T47D (cell line): ENCODE measurements around the gene RBM4.

DNA sequence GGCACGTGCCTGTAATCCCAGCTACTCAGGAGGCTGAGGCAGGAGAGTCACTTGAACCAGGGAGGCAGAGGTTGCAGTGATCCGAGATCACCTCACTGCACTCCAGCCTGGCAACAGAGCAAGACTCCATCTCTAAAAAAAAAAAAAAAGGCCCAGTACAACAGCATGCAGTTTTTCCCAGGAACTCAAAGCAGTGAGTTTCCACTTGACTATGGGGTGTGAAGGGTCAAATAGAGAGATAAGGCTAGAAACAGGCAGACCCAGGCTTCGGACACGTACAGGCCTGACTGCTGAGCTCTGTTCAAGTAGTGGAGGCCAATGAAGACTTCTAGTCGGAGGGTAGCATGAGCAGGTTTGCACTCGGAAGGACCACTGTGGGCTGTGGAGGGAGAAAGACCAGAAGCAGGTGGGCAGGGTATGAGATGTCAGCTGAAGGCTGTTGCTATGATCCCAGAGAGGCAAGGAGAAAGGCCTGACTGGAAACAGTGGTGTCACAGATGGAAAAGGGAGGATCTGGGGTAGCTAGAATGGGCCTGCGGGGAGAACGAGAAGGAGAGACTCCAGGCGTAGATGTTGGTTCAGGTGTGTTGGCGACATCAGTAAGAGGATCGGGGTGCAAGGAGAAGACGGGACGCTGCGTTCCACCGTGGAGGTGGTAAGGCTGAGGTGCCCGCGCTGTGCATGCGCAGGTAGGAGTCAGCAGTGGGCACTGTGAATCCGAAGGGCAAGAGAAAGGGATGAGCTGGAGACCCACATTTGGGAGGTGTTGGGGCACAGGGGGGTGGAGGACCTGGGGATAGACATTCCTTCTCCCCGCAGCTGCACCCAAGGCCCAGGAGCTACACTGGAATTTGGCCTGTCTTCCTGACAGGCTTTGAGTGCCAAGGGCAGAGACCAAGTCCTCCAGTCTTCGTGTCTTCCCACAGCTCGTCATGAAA lies 38.5 kb upstream of the KLC2 start:
- RRBS = no CpG with 5 or more reads among the region's 22 CpGs

DNA sequence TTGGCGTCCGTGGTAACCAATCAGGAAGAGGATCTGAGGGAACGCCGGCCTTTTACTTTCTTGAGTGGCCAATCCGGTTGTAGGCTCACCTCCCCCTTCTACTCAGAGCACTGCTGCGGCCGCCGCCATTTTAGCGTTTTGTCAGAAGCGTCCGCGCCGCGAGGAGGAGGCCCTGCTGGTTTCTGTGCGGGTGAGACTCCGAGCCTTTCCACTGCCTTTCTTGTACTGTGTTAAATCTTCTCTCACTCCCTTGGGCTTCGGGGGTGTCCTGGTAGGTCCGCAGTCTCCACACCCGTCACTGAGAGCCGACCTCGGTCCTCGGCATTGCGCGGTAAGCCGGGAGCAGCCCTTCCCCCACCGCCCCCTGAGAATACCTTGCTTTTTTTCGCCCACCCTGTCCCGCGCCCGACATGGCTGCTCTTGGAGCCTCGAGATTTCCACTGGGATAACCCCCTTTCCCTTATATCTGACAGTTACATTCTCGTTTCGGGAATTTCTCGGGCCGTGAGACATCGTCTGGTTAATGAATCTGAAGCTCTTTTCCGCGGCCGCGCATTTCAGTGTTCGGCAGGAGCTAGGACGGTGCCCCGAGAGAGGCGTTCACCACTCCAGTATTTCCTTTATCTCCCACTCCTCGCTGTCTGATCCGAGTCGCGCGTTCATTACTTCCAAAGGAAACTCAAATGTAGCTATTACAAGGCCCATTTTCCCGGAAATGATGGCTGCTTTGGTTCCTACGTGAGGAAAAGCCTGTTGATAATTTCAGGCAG lies at the start of gene RBM4:
Gene RBM4, plus strand, starts transcription at position 141 of the 770 bp plus-strand sequence.
- RRBS = 2% methylated on average over 4 of the region's 51 CpGs

DNA sequence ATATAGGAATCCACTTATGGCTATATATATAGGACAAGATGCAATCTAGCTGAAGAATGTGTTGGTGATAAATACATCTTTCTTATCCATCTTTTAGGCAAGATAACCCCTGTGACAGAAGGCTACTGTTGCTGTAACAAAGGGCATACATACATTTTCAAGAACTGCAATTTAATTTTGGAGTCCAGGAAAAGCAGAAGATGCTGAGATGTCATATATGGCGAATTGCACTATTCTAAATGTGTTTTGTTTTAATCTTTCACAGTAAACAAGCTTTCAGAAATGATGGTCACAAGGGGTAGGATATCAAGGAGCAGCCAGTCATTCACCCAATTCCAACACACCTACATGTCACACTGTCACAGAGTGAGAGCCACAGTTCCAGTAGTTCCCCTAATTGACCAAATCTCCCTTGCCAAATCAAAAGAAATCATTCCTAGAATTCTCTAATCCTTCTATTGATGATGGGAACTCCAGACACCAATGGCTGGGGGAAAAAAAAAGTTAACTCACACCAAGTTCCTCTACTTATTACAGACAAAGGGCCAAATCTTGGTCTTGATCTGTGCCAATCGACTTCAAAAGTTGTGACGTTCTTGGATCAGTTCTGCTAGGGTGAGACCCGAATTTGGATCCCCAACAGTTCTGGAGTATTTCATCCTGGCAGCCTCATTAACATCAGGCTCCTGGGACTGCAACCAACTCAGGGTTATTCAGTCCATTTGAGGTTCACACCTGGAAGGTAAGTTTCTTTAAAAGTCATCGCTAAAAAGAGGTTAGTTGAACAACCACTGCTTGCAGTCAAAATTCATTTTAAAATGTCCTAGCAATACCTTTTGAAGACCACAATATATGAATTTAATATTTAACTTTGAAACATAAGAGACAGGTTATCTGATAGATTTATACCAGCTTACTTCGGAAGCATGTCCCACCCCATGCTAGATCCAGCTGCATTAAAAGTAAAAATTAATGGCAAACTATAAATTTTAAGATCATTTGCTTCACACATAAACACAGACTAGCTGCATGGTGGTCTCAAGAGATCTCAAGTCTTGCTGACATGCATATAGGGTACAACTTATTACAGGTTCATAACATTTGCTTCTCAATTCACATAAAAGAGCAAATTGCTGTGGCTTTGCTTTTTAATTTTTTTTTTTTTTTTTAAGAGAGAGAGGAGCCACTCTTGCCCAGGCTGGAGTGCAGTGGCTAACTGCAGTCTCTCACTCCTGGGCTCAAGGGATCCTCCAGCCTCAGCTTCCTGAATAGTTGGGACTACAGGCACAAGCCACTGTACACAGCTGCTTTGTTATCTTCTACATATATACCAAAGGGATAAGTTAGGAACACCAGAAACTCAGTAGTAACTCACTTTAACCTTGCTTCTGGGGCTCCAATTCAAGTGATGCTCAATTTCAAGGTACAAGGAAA lies 11.4 kb downstream of the RBM4B start:
- RRBS = no CpG with 5 or more reads among the region's 6 CpGs

DNA sequence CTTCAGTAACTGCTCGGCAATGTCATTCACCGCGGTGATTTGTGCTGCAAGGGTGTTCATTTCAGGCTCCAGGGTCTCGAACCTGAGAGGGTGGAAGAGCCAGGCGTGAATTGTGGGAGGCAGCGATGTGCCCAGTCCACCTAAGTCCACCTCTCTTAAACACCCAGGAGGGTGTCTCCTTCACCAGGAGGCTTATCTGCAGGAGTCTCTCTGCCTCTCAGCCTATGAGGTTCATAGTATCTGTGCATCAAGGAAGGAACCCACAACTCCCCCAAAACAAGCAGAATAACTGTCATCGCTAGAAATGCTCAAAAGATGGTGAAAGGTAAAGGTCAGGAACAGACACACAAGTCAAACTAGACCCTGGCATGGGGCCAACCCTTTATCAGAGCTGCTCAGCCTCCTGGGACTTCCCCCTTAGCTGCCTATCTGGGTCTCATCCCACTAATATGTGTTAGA lies 24.0 kb upstream of the RBM4B start:
- RRBS = no CpG with 5 or more reads among the region's 7 CpGs

GRCh38 chr11:66708109-66708442 lies 20.9 kb downstream of the SPTBN2 start:
- RRBS = no CpG with 5 or more reads among the region's 19 CpGs

DNA sequence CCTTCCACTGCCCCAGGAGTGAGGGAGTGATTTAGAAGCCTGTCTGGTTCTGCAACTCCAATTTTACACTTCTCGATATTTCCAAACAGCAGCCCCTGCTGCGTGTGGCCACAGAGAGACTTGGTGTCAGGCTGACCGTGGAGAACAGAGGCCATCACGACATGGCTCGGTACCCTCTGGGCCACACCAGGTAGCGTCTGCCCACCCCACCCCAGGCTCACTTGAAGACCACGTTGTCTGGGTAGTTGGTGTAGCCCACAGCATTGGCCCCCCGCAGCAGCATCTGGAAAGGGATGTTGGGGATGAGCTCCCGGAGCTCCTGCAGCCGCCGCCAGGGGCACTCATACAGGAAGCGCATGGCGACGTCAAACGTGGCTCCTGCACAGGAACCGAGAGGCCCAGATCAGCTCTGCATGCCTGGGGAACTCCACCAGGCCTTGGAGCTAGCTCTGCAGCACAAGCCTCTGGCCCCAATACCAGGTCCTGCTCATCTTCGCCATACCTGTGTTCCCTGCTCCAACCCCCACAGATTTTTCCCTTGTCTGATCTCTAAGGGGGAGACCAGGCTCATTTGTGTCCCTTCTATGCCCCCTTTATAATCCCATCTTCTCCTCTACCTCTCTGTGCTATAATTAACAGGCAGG lies 5.2 kb upstream of the LRFN4 start:
- RRBS = no CpG with 5 or more reads among the region's 17 CpGs

GRCh38 chr11:67002156-67003514 lies 20.3 kb upstream of the SYT12 start:
- RRBS = no CpG with 5 or more reads among the region's 18 CpGs

- RRBS = no CpG with 5 or more reads among the region's 9 CpGs
Observed at GRCh38 chr11:67052675-67053389, 3.8 kb upstream of the RHOD start.

DNA sequence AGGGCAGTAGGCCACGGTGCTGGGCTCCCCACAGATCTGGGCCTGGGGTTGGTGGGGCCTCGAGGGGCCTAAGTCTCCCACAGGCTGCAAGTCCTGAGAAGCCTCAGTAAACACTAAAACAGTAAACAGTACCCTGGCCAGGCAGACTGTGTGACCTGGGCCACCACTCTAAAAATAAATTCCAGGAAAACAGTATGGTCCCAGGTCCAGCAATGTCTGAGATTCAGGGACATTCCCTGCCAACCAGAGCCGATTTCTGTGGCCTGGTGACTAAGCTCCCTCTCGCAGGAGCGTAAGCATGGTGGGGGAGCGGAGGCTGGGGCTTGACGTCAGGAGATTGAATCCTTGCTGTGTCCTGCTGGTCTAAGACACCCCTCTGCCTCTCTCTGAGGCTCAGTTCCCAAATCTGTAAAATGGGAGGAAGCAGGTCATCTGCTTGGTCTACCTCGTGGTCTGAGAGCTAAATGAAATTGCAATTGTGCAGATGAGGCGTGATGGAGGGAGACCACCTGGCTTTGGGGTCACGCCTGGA lies 2.1 kb upstream of the RHOD start:
- RRBS = no CpG with 5 or more reads among the region's 10 CpGs

GRCh38 chr11:67062369-67063049 lies 5.9 kb downstream of the RHOD start:
- RRBS = no CpG with 5 or more reads among the region's 9 CpGs

- RRBS = no CpG with 5 or more reads among the region's 4 CpGs
Observed at GRCh38 chr11:67183207-67184029, 64.4 kb downstream of the KDM2A start.

DNA sequence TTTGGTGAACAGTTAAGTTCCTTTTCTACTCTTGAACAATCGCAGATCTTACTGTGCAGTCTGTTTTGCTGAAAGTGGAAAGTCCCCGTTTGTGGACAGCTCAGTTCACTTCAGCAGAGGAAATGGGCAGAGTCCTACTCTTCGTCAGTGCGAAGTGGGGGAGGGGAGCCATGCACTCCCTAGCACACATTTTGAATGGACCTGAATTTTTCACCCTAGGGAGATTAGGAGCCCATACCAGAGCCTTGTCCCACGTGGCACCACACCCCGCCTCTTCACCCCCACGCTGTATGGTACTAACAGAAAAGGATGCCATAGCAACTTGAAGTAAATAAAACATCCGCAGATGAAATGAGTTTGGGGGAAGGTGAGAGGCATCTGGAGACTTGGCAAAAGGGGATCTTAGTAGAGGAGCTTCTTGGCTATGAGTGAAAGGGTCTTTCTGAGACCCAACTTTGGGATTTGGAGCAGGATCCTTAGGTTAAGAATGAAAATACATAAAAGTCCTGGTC lies 25.2 kb upstream of the GRK2 start:
- RRBS = no CpG with 5 or more reads among the region's 8 CpGs

GRCh38 chr11:67252076-67253282 lies 13.8 kb upstream of the GRK2 start:
- RRBS = no CpG with 5 or more reads among the region's 10 CpGs

GRCh38 chr11:67256843-67257913 lies 9.1 kb upstream of the GRK2 start:
- RRBS = no CpG with 5 or more reads among the region's 9 CpGs

- RRBS = no CpG with 5 or more reads among the region's 29 CpGs
Observed at GRCh38 chr11:67270077-67271151, 4.1 kb downstream of the GRK2 start.

- RRBS = 38% methylated on average over 2 of the region's 28 CpGs
Observed at GRCh38 chr11:67271354-67272457, 5.4 kb downstream of the GRK2 start.

DNA sequence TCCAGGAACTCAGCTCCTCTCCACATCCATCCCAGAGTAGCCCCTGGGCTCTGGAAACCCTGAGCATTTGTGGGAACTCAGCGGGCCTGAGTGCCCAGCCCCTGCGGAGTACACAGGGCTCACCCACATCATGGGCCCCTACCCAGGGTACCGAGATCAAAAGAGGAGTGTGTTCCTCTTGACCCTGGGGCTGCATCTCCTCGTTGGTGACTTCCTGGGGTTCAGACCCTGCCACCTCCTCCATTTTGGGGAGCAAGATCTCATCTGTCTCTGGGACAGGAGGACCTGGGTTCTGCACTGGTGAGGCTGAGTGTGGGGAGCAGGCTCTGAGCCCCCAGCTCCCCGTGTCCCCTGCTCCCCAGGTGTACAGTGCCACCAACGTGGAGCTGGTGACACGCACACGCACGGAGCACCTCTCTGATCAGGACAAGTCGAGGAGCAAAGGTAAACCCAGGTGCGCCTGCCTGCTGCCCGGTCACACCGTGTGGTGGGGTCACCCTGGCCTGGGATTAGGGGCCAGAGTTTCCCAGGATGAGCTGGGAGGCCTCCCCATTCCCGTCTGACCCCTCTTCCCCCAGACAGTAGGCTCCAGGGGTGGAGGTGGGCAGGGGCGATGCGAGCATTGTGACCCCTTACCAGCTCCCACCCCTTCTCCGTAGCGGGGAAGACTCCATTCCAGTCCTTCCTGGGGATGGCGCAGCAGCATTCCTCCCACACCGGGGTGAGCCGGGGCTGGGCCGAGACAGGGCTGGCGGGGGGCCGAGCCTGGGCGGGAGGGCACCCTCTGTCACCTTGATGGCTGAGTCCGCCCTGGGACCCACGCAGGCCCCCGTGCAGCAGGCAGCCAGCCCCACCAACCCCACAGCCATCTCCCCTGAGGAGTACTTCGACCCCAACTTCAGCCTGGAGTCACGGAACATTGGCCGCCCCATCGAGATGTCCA lies 3.9 kb upstream of the SSH3 start:
- RRBS = no CpG with 5 or more reads among the region's 32 CpGs

- RRBS = 54% methylated on average over 5 of the region's 25 CpGs
Observed at GRCh38 chr11:67371126-67372290, 1.9 kb downstream of the CLCF1 start.

DNA sequence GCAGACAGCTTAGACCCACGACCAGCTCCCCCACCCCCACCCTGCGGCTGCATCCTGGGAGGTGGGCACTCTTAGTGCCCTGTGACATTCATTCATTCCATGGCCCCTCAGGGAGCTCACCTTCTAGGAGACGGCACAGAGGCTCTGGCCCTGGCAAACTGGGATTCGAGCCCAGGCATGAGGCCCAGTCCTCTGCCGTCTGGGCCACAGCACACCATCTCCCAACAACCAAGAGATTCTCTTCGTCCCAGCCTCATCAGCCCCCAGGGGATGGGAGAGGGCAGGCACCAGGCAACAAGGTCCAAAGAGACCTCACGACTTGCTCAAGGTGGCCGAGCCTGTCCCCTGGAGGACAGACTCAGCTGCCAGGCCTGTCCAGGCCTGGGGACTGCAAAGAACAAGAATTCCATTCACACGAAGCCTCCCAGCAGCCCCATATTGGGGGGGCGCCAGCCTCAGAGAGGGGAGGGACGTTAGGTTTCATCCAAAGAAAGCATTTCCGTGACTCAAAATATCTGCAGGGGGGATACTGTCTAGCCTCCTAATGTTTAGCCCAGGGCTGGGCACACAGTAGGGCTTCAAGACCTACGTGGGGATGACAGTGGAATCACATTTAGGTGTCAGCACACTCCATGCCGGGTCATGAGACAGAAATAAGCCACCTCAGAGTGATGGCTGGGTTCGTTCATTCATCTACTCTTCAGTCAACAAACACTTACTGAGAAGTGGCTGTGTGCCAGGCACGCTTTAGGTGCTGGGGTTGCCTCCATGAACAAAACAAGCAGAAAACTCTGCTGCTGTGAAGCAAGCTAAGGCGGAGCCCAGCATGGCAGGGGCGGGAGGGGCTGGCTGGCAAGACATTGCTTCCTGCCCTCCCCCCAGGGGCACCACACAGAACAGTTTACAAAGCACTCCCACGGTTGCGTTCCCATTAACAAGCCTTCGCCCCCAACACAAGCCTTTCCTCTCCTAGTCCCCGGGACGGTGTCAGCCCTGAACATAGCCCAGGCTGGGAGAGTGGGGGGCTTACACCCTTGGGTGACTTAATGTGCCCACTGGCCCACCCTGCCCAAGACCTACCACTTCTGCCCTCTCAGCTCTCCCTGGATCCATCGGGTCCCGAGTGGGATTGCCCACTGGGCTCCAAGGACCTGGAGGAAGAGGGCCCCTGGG lies 1.2 kb downstream of the CARNS1 start:
- RRBS = no CpG with 5 or more reads among the region's 25 CpGs